ENCODE measurements around the gene THADA.

DNA sequence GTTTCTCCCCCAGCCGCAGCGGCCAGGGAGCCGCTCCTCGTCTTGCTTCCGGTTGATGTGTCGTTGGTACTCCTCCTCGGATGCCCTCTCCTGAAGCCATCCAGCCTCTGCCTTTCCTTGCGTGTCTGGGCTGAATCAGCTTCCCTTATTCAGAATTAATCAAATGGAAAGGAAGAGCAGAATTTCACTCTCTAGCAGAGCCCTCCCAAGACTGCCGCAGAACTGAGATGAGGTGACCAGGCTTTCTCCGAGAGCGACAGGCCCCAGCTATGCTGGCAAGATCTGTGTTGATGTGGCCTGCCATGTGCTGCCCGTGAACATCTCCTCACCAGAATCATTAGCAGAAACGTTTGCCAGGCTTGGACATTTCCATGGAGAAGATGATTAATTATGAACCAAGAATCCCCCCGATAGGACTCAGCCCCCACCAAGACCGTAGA is 22.8 kb downstream of the COX7A2L start:
- RRBS: no CpG with 5 or more reads among the region's 15 CpGs

- RRBS: 7% methylated on average over 11 of the region's 36 CpGs
Observed at GRCh38 chr2:42493654-42493894, 208 bp downstream of the KCNG3 start.

GRCh38 chr2:42809015-42809524 is 16.7 kb upstream of the HAAO start:
- RRBS: no CpG with 5 or more reads among the region's 7 CpGs

GRCh38 chr2:42863949-42864305 is 71.5 kb upstream of the HAAO start:
- RRBS: 85% methylated on average over 2 of the region's 8 CpGs

DNA sequence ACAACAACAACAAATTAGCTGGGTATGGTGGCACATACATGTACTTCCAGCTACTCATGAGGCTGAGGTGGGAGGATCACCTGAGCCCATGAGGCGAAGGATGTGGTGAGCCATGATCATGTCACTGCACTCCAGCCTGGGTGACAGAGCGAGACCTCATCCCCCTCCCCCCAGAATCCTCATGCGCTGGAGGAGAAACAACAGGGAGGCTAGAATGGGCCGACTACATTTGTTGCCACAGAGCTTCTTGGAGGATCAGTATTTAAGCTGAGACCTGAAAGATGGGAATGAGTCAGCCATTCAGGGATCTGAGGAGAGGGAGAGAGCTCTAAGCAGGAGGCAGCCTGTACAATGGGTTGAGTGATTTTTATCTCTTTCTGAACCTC is 131.3 kb upstream of the HAAO start:
- RRBS: no CpG with 5 or more reads among the region's 4 CpGs

GRCh38 chr2:42931453-42931860 is 139.1 kb upstream of the HAAO start:
- RRBS: no CpG with 5 or more reads among the region's 6 CpGs

DNA sequence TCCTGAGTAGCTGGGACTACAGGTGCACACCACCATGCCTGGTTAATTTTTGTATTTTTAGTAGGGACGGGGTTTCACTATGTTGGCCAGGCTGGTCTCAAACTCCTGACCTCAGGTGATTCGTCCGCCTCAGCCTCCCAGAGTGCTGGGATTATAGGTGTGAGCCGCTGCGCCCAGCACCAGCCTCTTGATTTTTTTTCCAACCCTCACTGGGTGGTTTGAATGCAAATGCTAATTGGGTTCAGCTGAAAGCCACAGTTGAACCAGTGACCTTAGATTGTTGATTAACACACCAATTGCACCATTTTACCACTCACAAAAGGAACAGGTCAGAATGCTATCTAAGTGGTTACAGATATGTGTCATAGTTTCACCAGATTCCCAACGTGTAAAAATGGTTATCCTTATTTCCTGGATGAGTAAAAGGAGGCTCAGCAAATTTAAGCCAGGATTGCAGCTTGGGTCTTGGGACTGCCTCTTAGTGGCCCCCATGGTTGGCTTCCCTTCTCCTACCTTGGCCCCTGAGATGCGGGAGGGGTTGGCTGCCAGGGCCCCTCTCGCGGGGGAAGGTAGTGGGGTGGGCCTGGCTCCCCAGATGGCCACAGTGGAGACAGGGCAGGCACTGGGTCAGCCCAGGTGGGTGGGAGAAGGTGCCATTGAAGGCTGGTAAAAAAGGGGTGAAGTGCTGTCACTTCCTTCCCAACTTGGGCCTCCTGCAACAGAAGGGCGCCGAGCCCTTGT is 164.8 kb upstream of the HAAO start:
- RRBS: no CpG with 5 or more reads among the region's 11 CpGs

DNA sequence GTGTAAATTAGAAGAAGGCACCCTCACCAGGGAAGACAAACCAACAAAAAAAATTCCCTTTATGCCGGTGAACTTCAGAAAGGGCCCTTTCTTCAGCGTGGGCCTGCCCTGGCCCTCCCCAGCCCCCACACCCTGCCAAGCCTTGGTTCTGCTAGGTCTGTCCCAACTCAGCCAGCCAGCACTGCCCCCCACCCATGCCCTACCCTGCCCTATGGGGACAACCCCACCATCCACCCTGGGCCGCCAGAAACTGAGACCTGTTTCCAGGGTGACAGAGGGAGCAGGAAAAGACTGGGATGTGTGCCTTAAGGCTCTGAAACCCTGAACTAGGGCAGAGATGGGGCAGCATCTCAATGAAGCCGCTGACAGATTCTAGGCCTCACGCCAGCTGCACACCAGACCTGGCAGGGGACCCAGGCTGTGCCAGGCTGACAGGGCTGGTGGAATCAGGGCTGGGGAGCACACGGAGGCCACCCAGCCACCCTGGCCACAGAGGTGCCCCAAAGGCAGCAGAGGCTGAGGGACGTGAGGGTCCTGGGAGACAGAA is 169.5 kb downstream of the ZFP36L2 start:
- RRBS: no CpG with 5 or more reads among the region's 7 CpGs

- RRBS: no CpG with 5 or more reads among the region's 6 CpGs
Observed at GRCh38 chr2:43071157-43071583, 155.2 kb downstream of the ZFP36L2 start.

DNA sequence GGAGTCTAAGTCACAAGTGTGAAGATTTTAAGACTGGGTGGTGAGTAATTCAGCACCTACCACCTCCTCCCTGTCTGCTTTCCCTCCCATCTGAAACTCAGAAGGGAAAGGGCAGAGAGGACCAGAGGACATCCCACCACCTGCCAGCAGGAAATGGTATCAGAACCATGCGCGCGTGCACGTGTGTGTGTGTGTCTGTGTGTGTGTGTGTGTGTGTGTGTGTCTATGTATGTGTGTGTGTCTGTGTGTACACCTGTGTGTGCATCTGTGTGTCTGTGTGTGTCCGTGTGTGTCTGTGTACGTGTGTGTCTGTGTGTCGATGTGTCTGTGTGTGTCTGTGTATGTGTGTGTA is 76.9 kb downstream of the ZFP36L2 start:
- RRBS: no CpG with 5 or more reads among the region's 7 CpGs

DNA sequence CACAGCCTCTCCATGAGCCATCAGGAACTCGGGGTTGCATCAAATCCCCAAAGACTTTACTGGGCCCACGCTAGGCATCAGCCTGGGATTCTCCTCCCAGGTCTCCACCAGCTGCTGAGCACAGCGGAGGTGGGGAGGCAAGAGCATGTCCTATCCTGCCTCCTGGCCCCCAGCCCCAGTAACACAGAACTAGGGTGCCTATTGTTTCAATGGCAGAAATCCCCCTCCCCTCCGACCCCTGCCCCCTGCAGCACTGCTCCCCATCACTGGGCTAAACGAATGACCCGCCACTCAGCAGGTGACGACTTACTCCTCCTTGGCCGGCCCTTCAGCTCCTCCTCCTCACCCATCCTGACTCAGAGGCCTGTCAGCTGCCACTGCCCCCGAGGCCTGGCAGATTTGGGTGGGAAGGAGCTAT is 68.4 kb downstream of the ZFP36L2 start:
- RRBS: no CpG with 5 or more reads among the region's 9 CpGs

DNA sequence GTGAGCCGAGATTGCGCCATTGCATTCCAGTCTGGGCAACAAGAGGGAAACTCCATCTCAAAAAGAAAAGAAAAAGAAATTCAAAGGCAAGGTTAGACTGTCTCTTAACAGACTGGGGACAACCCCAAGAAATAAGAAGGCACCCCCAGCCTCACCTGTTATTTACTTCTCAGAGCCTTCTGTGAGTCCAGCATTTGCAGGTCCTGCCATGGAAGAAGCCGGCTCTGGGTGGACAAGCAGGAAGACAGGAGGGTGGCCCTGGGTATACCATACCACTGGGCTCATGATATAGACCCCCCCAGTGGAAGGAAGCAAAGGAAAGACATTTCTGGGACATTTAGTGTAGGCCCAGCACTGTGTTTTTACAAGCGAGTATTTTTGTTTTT is 52.5 kb downstream of the ZFP36L2 start:
- RRBS: no CpG with 5 or more reads among the region's 4 CpGs

GRCh38 chr2:43222365-43222697 is 4.1 kb downstream of the ZFP36L2 start:
- RRBS: no CpG with 5 or more reads among the region's 2 CpGs

DNA sequence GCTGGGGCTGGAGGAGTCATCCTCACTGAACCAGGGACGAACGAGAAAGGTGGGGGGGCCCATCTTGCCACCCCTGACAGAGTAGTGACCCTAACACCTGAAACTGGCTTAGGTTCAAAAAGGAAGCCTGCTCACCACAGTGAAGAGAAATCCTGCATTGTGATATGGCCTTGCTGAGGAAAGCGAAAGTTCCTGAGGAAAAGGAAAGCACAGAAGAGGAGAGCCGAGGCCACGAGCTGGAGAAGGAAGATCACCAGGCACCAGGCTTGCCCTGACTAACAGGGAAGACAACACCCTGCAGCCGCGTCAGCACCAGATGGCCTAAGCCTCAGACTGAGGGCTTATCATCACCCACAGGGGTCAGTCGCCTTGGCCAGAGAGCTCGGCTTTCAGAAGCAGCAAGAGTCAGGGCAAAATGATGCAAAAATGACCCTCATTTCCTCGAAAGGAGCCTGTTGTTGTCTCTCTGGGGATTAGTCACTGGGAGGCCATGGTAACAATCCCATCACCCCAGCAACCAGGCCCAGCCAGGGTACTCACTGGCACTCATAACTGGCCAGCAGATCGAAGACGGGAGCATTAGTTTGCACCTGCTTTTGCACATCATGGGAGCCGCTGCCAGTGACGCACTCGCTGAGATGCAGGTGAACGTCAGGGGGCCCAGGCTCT is 42.6 kb upstream of the ZFP36L2 start:
- RRBS: no CpG with 5 or more reads among the region's 16 CpGs

DNA sequence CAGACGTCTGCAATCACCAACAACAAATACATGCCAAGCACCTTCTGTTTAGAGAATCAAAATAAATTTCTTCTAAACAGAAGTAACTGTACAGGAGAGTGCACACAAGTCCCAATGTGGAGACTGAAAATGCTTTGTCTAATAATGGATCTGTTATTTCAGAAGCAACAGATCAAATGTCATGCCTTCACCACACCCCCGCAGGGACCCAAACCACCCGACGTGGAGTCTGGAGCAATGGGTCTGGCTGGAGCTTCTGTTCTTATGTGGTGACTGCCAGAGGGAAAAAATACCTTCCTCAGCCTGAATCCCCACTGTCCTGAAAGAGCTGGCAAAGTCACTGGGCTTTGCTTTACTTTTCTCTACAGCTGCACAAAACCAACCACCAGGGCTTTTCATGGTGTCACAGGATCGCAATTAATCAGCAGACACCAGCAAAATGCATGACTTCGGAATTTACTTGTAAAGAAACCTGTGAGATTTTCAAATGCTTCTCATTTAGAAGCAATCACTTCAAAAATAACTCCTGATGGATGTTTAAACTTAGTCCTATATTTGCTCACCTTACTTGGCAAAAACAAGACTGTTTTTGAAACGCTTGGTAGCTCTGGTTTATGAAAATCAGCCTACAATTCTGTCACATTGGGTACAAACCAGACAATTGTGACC is 119.1 kb upstream of the ZFP36L2 start:
- RRBS: no CpG with 5 or more reads among the region's 7 CpGs

GRCh38 chr2:43458134-43458654 is 137.6 kb downstream of the THADA start:
- RRBS: no CpG with 5 or more reads among the region's 5 CpGs

DNA sequence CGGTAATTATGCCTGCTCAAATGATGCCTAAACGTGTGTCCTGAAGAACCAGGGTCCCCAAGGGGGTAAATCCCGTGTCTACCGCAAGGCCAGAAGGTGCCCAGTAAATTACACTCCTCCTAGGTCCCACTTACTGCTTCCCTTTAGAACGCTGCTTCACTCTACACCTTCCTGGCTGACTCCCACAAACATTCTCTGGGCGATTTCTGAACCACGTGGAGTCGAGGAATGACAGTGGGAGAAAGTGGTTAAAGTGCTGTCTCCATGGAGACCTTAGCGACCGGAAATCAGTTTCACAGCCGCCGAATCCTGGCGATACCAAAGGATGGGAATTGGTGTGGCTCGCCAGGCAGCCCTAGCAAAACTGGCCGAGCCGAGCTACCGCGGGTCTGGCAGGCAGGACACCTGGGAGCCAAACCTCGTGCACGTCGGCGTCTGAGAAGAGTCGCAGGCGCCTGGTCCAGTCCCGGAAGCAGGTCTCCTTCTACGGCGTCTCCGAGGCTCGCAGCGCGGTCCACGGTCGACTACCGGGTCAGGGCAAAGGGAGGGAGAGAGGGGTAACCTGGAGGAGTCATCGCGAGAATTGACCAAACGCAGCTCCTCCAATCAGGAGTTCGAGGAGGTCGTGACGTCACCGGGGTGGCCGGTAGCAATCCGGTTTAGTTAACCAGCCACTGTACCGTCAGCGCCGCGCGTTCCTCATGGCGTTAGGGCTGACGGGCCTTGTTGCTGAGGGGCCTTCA is at the start of gene THADA:
TSS of gene THADA (minus strand) at position 526 of the 743 bp plus-strand sequence.
- RRBS: 3% methylated on average over 14 of the region's 50 CpGs

- RRBS: no CpG with 5 or more reads among the region's 21 CpGs
Observed at GRCh38 chr2:43596256-43596861, 521 bp upstream of the THADA start.

DNA sequence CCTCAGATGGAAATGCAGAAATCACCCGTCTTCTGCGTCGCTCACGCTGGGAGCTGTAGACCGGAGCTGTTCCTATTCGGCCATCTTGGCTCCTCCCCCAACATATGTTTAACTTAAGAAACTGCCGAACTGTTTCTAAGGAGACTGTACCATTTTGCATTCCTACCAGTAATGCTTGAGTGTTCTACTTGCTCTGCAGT is 9.9 kb downstream of the C1GALT1C1L start:
- RRBS: no CpG with 5 or more reads among the region's 7 CpGs

DNA sequence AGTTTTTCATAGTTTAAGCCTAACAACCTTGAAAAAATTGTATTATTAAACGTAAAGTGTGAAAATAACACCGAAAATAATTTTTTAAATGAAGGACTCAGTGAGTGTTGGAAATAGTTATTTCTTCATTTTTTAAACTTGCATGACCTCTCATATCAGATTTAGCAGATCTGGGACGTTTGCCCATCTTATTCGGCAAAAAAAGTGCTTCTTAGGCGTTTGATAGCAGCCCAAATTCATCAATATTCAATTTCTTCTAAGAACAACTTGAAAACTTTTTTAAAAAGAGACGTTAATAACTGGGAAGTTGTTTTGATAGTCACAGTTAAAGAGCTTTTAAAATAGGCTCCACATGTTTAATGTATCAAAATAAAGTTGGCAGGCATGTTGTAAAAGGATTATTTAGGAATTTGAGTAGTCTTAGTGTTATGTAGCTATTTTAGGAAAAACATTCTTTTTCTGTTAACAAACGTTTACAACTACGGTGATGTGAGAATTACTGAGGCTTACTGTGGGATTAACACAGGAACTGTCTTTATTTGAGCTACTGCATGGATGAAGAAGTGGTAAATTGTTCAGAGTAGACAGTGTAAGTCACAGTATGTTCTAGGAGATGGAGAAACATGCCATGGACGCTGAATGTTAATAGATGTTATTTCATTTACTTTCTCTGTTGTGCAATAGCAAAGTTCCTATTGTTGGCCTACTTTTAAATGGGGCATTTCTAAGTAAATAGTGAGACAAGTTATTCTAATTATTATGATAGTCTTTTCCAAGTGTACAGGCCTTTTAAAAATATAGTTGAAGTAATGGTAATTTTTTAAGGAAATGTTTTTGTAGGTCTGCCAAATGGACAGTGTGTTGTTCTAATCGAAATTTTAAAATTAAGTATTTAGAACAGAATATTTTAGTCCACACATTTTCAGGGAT is 1.6 kb downstream of the PPM1B start:
- RRBS: no CpG with 5 or more reads among the region's 10 CpGs